ENCODE data around the gene NSMCE1.

- PRO-cap = no peak
These were observed 836 bp upstream of the CACNG3 start for GRCh38 chr16:24255310-24255687.

DNA sequence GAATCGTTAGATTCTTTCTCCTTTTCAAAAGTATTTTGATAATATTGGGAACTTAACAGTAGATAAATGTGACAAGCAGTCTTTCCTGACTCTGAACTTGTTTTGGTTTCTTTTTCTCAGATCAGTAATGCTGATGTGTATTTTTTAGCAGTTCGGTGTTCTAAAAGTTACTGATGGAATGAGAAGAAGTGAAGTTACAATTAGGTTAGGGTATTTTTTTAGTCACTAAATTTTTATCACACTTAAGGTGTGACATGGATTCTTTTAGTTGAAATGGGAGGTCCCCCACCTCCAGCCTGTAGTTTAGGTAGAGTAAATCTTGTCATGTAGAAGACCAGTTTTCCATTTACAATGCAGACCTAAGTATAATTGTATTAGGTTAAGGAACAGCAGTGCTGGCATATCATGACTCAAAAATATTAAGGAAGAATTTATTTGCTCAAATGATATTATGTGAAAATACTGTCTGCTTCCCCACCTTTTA is 2.3 kb downstream of the RBBP6 start:
- PRO-cap = no peak

- PRO-cap = no peak
These were observed 18.0 kb downstream of the RBBP6 start for GRCh38 chr16:24557145-24557984.

DNA sequence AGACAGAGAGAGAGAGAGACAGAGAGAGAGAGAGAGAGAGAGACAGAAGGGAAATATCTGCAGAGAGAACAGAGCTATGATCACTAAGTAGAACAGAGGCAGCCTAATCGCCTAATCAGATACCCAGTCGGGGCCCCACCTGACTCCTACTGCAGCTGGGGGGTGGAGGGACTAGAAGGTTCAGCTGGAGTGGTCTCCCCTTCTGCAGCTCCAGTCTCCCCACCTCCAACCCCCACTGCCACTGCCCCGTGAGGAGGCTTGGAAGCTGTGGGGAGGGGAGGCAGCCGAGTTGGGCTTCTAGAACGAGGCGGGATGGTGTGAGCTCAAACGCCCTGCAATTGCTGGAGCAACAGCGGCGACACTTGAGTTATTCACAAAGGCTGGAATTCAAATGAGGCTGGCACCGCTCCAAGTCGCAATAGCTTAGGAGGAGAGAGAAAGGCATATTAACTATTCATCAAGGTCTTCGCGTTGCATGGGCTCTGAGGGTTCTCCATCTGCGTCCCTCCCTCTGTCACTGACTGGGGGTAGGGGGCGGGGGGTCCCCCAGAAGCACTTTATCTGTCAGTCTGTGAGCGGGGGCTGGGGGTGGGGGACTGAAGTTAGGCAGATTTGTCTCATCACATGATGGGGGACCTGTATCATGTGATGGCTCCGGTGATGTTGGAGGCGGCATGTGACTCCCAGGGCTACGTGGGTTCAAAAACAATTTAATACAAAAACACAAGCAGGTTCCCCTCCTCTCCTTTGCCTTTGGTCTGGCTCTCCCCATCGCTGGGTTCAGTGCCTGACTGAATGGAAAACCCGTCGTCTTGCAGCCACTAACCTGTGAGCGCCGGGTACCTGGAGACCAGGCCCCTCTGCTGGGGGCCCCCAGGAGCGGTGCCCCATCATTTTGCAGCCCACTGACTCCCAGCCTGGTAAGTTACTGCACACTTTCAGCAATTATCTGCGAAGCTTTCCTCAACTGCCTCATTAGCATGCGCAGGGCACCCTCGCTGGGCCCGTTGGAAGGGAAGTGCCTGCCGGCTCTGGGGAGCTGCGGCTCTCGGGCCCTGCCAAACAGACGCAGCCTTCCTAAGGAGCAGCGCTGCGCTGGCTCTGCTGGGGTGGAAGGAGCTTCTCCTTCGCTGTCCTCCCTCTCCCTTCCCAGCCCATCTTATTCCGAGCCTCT is 70.6 kb downstream of the RBBP6 start:
- PRO-cap = bidirectional peak, plus-strand start at position 453 of the sequence, minus-strand start at position 392 of the sequence; bidirectional peak, plus-strand start at position 639 of the sequence, minus-strand start at position 614 of the sequence; bidirectional peak, plus-strand start at position 1,087 of the sequence, minus-strand start at position 1,033 of the sequence

- PRO-cap = no peak
These were observed 52.9 kb downstream of the TNRC6A start for GRCh38 chr16:24782478-24782719.

DNA sequence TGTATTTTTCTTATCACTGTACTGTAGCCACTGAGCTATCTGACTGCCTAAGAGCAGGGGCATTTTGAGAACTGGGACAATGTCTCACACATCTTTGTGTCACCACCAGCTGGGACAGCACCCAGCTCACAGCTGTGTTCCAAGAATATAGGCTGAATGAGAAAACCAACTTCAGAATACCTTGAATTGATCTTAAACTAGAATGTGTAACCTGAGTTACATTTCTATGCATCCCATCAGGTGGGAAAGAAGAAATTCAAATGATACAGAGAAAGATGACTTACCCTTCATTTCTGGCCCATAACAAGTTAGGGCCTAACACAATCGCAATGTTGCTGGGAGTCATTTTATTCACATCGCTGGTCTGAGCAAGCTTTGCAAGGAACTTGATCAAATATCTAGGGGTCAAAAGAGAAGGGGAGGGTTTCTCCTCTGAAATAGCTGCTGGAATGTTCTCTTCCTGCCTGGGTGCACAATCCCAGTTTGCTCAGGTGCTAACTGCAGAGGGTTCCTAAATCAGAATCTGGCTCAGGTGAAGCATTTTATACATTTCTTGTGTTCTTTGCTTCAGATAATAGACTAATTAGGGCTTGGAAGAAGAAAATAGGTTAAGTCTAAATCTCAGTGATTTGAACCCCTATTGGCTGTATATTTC is 67.8 kb downstream of the ARHGAP17 start:
- PRO-cap = no peak

DNA sequence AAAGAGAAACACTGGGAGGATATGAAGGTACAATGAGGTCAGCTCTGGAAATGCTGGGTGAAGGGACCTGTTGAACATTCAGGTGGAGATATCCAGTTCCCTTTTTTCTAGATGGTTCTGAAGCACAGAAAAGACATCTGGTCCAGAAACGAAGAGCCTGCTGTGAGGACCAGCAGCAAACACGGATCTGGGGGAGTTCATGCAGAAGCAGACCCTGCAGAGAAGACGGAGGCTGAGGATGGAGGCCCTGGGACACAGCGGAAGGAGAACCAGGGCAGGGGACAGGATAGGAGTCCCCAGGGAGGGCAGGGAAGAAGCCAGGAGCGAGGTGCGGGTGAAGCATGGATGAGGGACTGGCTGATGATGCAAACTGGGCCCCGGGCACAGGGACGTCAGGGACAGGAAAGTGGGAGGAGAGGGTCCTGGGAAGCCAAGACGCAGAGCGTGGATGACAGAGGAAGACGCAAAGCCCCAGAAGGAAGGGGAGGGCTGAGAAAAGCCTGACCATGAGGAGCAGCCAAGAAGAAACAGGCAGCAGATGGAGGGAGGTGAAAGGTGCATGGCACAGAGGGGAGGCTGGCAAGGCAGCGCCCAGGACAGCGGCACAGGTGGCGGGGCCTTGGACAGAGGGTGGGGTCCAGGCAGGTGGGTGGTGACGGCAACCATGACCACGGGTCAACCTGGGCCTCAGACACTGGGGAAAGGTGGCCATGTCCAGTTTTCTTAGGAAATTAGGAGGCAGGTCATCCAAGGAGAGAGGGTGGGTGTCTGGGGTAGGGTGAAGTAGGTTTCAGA is 17.2 kb downstream of the ARHGAP17 start:
- PRO-cap = no peak

GRCh38 chr16:25030171-25030947 is 15.2 kb upstream of the ARHGAP17 start:
- PRO-cap = no peak

DNA sequence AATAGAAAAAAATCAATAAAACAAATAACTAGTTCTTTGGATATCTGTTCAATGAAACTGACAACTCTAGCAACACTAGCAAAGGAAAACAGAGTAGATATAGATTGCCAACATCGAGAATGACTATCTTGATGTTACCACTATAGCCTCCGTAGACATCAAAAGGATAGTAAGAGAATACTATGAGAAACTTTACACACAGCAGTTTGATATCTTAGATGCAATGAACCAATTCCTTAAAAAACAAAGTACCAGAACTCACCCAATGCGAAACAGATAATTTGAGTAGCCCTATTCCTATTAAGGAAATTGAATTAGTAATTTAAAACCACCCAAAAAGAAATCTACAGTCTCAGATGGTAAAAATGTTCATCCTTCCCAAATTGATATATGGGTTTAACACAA is 564.8 kb downstream of the HS3ST4 start:
- PRO-cap = no peak

GRCh38 chr16:26598310-26598870 is 468.3 kb upstream of the C16orf82 start:
- PRO-cap = no peak

GRCh38 chr16:26991438-26991984 is 75.2 kb upstream of the C16orf82 start:
- PRO-cap = no peak

DNA sequence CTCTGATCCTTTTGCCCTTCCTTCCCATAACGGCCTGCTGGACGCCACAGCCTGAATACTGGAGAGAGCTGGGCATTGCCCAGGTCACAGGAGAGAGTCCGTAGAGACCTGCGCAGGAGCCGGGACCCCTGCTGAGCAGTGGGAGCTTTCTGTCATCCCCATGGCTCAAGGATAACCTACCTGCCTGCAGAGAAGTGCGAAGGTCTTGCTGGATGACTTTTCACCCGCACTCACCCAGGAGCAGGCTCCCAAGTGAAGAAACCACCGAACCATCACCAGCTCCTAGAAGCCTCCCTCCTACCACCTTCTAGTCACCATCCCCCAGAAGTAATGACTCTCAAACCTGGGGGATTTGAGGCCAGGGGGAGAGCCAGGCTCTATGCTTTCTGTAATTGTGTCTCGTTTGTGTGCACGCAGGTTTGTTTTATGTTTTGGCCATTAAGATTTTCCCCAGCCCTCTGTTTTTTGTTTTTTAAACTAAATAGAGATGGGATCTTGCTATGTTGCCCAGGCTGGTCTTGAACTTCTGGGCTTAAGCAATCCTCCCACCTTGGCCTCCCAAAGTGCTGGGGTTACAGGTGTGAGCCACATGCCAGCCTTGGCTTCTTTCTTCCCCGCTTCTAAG is 18.1 kb downstream of the KDM8 start:
- PRO-cap = no peak

DNA sequence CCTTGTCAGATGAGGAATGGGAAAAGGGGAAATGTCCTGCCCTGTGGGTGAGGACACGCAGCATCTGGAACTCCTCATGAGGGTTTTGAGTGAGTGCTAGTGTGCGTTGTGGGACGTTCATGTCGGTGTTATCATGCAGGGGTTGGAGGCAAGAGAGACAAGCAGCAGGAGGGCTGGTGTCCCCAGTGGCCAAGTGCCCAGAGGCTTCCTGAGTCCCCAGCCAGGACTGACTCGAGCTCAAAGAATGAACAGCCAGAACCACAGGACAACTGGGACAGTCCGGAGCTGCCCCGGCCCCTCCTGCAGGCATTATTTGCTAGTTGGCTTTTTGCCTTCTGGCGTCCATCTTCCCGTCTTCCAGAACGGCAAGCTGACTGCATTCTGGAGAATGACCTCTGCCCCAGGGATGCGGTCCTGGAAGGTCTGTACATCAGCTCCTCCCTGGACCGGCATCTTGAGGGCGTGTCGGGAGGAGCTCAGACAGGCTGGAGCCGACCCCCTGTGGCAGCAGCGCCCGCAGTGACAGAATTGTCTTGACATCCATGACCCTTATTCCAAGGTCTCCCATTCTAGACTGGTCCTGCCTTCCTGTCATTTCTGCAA is 19.5 kb downstream of the KDM8 start:
- PRO-cap = no peak

GRCh38 chr16:27268442-27269199 is at the start of gene NSMCE1:
NSMCE1 (minus strand) TSS chr16:27268772.
- PRO-cap = bidirectional peak, plus-strand start at chr16:27268869, minus-strand start at chr16:27268772

DNA sequence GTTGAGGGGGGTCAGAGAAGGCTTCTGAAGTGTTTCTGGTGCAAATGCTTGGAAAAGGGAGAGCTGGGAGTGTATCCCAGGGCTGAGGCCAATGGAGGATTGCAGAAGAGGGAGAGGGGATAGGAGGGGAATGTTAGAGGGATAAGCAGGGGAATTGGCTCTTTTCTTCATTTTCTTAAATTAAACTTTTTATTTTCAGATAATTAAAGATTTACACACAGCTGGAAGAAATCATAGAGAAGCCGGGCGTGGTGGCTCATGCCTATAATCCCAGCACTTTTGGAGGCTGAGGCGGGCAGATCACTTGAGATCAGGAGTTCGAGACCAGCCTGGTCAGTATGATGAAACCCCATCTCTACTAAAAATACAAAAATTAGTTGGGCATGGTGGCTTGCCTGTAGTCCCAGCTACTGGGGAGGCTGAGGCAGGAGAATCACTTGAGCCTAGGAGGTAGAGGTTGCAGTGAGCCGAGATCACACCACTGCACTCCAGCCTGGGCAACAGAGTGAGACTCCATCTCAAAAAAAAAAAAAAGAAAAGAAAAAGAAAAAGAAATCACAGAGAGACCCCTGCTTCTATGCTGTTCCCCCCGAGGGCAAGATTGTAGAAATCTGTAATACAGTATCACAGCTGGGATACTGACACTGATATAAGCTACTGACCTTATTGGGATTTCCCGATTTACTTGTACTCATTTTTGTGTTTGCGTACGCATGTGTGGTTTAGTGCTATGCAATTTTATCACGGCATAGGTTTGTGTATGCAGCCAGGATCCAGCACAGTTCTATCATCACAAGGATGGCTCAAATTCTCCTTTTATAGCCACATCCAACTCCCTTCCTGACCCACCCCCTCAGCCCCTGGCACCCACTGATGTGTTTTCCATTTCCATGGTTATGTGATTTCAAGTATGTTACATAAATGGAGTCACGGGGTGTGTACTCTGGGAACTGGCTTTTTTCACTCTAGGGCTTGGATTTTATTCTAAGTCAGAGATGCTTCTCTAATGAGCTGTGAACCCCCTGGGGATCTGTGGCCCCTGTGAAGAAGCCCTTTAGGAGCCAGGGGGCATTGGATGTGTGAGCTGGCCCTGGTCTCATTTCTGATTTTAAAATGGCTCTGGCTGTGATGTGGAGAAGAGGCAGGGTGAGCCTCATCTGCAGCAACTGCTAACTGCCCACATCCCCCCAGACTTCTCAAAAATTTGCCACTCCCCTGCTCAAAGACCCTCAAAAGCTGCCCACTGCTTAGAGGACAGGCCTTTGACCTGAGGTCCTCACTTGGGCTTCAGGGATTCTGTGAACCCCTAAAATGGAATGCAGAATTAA is 16.6 kb downstream of the IL4R start:
- PRO-cap = no peak

DNA sequence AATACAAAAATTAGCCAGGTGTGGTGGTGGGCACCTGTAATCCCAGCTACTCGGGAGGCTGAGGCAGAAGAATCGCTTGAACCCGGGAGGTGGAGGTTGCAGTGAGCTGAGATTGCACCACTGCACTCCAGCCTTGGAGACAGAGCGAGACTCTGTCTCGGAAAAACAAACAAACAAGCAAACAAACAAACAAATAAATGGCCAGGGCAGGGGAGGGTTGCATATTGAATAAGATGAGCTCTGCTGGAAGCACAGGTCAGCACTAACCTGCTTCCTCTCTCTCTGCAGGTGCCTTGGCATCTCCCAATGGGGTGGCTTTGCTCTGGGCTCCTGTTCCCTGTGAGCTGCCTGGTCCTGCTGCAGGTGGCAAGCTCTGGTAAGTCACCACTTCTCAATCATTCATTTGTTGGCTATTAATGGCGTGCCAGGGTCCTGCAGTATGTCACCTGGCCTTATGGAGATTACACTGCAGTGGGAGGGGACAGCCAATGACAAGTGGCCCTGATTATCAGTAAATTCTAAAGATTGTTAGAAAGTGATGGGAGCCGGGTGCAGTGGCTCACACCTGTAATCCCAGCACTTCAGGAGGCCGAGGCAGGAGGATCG is 26.2 kb downstream of the IL4R start:
- PRO-cap = no peak

DNA sequence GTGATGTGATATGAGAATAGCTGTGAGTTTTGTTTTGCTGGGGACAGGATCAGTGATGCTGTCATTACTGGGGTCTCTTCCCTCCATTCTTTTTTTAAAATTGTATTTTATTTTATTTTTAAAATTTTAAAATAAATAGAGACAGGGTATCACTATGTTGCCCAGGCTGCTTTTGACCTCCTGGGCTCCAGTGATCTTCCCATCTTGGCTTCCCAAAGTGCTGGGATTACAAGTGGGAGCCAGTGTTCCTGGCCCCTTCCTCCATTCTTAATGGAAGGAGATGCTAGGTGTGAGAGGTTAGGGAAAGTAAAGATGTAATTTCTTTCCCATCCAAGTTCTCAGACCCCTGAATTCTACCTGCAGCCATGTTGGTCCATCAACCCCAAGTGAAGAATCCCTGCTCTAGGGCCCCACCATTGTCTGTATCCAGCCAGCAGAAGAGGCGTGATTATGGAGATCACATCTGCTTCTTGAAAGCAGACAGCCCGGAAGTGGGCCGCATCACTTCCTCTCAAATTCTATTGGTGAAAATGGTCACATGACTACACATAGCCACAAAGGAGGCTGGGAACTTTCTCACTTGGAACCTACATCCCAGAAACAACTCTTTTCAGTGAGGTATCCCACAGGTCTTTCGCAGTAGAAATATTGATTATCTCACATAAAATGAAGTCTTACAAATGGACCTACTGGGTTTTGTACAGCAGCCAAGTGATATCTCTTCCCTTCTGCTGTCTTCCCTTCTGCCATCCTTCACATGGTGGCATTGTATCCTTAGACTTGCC is 40.0 kb downstream of the IL4R start:
- PRO-cap = no peak

DNA sequence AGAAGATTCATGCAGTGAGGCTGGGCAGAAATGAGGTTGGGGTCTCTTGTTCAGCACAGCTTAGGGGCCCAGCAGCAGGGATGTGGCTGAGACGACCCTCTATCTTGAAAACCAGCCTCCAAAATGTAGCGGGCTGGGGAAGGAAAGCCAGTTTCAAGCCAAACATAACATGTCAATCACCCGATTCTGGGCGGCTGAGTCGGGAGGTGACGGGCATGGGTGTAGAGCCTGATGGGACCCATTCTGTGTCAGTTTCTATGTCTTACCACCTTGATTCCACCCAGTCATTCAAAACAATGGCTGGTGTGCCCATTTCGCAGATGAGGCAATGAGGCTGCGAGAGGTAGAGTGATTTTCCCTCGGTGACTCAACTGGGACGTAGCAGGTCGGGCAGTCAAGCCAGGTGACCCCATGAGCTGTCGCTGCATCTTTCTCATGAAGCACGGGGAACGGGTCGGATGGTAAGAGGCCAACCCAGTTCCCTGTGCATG is 831 bp downstream of the IL21R start:
- PRO-cap = no peak

GRCh38 chr16:27463655-27464346 is 61.8 kb downstream of the IL21R start:
- PRO-cap = no peak

DNA sequence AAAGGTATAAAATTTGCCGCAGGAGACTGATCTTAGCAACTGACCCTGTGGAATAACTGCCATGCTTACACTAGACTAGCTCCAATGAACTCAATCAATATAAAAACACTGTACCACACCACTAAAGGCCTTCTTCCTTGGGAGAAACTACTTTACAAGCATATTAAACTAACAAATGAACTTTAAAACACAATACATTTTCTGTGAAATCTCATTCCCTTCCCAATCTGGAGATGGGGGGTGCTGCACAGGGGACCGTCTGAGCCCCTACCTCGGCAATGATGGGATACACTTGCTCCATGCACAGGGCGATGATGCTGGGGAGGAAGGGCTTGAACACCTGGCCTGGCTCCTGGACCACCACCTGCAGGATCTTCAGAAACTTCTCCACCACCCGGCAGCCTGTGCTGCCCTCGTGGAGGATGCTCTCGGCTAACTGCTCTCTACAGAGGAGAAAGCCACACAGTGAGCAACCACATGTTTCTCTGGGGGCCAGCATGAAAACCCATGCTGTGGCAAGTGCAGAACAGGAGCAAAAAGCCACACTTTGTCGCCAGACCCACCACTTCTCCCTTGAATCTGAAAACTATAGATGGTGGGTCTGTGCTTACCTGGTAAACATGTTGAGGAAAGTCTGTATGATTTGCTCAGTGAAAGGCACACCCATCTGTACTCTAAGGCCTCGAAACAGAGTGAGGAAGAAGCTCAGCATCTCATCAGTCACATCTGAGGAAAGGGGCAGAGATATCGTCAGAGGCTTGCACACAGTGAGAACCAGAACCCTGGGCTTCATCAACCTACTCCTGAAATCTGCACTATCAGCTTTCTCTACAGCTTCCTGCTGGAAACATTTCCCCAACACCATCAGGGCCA is 42.5 kb upstream of the GSG1L start:
- PRO-cap = no peak